Endothelial cell (in vitro differentiated cells): ENCODE measurements around a stretch of chr1.

DNA sequence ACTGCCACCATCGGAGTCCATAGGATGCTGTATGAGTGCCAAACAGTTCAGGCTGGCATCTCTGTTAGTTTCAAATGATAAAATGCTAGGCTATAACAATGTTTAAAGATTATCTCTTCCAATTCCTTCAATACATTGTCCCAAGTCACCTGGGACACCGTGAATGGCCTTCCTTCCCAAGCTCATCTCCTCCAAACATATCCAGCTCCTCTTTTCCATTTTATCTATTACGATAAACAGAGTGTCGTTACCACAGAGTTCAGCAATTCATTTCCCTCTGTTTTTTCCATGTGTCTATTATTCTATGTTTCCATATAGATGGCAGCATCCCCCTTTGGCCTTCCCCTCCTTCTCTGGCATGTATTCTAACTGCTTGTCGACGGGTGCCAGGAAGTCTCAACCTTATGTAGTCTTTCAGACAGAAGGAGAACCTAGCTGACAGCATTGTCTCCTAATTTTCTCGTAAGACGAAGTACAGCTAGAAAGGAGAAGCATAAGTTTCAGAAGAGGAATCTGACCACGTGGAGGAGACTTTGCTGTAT, 109.1 kb upstream of the ZNF648 start:
- PRO-cap, result no peak

DNA sequence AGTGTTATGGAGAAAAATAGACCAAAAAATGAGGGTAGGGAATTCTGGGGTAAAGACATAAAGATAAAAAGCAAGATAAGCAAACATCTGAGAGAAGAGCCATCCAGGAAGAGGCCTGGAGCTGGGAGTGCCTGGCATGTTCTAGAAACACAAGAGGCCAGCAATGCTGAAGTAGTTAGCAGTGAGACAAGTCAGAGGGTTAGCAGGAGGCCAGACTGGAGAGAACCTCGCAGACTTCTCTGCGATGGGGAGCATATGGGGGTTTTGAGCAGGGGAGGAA, 113.2 kb downstream of the GLUL start:
- PRO-cap, result no peak

- PRO-cap, result no peak
These were observed 102.8 kb downstream of the GLUL start for GRCh38 chr1:182288702-182289373.

- PRO-cap, result no peak
These were observed 51.2 kb downstream of the GLUL start for GRCh38 chr1:182340293-182340868.

- PRO-cap, result no peak
These were observed 3.8 kb downstream of the TEDDM1 start for GRCh38 chr1:182396633-182397185.

DNA sequence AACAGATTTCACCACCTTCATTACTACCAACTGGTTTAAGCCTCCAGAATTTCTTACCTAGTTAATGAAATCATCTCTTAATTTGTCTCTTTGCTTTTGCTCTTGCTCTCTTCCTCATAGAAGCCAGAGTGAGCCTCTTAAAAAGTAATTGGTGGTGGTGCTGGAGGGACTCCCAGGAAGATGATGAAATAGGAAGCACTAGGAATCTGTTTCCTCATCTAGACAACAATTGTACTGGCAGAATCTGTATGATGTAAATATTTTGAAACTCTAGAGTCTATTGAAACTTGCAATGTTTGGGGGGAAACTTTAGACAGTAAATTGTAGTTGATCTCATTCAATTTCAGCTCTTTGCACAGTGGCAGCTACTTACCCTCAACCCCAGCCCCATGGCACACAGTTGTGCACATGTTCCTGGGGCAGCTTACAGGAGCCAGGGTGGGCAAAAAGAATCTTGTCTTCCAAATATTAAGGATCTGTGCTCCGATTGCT, 10.6 kb downstream of the RGSL1 start:
- PRO-cap, result no peak

DNA sequence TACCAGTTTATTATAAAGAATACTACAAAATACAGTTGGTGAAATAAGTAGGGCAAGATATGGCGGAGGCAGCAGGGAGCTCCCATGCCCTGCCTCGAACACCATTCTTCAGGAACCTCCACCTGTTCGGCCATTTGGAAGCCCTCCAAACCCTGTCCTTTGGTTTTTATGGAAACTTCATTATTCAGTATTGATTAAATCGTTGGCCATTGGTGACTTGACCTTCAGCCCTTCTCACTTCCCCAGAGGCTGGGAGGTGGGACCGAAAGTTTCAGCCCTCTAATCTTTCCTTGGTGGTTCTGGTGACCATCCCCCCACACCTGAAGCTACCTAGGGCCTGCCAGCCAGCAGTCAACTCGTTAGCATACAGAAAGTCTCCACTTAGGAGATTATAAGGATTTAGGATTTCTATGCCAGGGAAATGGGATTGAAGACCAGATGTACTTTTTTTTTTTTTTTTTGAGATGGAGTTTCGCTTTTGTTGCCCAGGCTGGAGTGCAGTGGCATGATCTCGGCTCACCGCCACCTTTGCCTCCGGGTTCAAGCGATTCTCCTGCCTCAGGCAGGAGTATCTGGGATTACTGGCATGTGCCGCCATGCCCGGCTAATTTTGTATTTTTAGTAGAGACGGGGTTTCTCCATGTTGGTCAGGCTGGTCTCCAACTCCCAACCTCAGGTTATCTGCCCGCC, 6.8 kb downstream of the DHX9 start:
- PRO-cap, result no peak

GRCh38 chr1:182875649-182876772, 36.9 kb downstream of the DHX9 start:
- PRO-cap, result no peak

DNA sequence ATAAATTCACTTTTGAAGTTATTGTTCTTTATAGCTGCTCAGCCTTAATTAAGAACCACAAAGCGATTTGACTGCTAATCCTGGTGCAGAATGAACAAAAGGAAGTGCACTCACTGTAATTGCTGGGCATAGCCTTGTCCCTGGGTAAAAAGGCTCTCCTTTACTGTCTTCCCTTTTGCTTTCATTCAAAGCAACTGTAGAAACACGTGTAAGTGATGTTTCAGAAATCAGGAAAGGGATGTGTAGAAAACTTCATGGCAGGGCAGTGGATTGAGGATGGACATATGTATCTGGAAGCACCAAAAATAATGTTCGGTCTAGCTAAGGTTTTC, 1.4 kb downstream of the LAMC1 start:
- PRO-cap, result no peak

- PRO-cap, result no peak
These were observed 21.7 kb downstream of the LAMC1 start for GRCh38 chr1:183044964-183045282.

DNA sequence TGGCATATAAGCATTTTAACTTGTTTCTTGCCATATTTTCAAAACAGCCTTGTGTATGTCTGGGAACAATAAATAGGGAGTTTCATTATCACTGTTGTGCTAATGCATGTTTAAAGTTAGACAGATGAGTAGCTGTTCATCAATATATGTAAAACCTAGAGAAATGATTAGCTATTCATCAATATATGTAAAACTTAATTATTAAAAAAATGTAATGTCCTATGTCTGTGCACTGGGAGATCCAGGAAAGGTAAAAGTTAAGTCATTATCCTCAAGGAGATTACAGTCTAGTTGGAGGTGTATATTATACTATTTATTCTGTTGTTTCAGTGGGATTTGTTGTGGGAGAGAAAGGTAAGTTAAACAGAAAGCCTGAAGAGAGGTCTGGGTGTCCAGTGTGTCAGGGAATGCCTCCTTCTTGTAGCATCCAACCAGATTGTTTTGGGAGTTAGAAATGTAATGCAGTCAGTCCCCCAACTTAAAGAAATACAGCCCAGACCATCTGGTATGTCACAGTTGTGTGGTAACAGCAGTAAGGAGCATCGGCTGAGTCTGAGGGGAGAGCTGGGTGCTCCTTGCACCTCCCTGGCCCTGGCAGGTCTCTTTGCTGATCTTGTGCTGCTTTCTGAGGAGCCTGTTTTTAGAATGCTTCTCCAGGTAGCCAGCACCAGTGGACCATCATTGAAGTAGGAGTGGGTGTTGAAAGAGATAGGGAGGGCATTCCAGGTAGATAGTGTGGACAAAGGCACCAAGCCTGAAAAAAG, 46.2 kb downstream of the LAMC1 start:
- PRO-cap, result no peak

DNA sequence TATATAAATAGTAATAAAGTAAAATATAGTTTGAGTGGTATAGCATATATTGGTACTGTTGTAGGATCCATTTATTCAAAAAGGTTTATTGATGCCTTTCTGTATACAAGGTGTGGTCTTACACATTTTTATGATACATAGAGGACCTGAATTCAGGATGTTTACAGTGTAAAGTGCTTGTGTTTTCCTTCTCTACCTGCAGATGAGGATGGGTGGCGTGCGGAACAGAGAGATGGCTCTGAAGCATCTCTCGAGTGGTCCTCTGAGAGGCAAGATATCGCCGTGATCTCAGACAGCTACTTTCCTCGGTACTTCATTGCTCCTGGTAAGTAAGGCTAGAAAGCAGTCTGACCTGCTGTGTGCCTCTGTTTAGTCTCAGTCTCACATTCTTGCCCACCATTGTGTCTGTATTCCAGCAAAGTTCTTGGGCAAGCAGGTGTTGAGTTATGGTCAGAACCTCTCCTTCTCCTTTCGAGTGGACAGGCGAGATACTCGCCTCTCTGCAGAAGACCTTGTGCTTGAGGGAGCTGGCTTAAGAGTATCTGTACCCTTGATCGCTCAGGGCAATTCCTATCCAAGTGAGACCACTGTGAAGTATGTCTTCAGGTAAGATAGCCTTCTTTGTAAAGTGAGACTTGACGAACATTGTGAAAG, 68.8 kb upstream of the LAMC2 start:
- PRO-cap, result no peak

DNA sequence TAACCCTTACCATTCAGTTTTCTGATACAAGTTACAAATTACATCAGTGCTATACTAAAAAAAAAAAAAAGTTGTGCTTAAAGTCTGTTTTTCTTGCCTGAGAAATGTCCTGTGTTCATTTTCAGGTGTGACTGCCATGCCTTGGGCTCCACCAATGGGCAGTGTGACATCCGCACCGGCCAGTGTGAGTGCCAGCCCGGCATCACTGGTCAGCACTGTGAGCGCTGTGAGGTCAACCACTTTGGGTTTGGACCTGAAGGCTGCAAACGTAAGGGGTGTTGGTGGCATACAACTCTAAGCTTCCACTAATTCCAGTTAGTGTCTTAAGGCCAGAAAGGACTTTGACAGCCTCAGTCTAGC, 60.1 kb upstream of the LAMC2 start:
- PRO-cap, result no peak

DNA sequence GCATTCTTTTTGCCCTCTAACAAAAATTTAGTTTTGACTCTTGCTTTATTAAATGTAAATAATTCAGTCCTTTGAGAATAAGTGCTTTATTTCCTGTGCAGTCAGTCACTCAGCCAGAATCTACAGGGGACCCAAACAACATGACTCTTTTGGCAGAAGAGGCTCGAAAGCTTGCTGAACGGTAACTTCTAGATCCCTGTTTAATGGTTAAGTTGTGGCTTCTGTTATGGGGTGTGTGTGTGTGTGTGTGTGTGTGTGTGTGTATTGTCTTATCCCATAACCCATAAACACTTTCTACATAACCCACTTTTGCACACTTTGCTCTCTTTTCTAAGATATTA, 54.9 kb upstream of the LAMC2 start:
- PRO-cap, result no peak

- PRO-cap, result bidirectional peak, plus-strand start at chr1:183200683, minus-strand start at chr1:183200554
These were observed 14.3 kb downstream of the LAMC2 start for GRCh38 chr1:183200358-183200785.

DNA sequence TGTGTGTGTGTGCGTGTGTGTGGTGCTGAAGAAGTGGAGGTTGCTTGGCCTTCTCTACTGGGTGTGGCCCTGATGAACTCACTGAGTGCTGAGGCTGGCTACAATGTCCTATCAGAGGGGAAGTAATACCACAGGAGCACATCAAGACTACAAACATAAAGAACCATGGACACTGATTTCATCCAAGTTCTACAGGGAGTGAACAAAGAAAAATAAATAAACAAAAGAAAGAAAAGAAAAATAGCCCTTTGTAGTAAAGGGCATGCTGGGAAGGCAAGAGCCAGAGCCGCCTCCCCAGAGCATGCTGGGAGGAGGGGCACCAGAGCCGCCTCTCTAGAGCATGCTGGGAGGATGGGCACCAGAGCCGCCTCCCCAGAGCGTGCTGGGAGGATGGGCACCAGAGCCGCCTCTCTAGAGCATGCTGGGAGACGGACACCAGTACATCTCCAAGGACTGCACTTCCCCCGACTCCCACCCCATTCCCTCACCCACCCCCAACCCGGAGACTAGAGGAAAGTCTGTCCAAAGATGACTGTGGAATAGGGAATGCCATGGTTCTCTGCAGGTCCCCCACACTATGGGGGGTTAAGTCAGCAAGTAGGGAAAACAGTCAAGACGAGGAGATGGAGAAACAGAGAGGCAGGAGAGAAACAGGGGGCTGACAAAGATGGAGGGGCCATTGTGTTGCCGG, 66.0 kb downstream of the LAMC2 start:
- PRO-cap, result no peak

DNA sequence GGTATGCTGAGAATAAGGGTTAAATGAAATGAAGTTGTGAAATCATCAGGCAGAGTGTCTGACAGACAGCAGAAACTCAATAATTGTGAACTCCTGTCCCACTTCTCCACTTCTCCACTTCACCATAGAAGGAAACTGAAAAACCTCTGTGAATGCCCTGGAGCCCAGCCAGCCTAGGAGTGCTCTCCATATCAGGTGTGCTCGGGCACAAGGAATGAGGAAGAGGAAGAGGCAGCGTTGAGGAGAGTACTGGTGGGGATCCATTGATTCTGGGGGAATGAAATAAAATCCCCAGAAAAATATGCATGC, 47.8 kb downstream of the NMNAT2 start:
- PRO-cap, result no peak

DNA sequence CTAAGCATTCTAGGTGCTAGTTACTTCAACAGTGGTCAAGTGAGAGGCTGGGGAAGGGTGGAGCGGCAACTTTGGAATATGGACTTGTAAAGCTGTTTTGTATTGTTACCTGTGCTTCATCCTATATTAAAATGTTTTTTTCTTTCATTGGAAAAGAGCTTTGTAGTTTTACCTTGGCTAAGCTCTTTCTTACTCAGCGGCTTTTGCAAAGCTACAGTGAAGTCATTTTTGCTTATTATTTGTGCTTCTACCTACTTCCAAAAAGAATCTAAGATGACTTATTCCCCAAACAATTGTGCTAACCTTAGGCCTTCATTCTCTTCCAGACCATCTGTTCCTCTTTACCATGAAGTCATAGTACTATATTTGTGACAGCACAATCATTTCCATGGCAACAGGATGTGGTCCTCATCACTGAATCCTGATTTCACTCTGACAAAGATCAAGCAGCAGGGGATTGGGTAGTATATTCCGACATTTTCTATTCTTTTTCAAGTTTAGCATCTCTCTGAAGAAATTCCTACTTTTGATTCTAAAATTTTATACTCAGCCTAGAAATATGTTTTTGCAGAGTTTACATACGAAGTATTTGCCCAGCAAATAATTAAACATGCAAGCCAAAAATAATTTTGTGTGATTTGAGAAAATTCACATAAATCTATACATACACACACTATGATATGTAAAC, 24.8 kb upstream of the NMNAT2 start:
- PRO-cap, result bidirectional peak, plus-strand start at position 438 of the sequence, minus-strand start at position 333 of the sequence

DNA sequence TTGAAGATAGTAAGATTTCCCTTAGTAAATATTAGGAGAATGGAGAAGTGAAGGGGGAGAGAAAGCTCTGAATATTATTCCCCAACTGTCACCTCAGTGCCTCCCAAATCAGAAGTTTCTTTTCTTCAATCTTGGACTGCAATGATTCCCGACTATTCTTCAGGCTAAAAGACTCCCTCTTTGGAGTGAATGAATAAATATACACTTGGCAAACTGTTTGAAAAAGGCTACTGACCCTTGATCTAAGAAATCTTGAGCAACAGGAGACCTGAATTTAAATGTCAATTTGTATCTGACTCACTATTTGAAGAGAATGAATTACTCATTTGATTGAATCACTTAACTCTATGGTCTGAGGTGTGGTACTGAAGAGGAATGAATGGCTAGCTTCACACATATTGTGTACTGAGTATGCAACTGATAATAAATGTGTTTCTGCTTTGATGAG, 4.7 kb upstream of the SMG7 start:
- PRO-cap, result no peak

DNA sequence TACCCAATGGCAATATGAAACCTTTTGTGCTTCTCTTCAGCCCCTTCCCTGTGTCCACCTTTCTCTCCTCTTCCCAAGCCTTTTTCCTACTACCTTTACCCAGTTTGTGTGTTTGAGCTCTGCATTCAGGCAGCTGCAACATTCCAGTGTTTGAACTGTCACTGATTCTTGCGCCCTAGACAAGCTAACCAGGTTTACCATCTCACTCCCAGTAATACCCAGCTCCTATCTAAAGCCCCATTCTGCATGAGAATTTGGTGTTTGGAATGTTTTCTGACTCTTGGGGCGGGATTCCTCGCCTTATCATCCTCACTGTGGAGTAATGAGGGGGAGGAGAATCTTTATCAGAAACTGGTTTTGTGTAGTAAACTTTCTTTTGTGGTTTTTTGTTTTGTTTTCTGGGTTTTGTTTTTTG, 36.5 kb downstream of the NCF2 start:
- PRO-cap, result no peak